Heart right ventricle (tissue), 2 donors: Measurements from ENCODE around the genes GPR63 and ASCC3.

DNA sequence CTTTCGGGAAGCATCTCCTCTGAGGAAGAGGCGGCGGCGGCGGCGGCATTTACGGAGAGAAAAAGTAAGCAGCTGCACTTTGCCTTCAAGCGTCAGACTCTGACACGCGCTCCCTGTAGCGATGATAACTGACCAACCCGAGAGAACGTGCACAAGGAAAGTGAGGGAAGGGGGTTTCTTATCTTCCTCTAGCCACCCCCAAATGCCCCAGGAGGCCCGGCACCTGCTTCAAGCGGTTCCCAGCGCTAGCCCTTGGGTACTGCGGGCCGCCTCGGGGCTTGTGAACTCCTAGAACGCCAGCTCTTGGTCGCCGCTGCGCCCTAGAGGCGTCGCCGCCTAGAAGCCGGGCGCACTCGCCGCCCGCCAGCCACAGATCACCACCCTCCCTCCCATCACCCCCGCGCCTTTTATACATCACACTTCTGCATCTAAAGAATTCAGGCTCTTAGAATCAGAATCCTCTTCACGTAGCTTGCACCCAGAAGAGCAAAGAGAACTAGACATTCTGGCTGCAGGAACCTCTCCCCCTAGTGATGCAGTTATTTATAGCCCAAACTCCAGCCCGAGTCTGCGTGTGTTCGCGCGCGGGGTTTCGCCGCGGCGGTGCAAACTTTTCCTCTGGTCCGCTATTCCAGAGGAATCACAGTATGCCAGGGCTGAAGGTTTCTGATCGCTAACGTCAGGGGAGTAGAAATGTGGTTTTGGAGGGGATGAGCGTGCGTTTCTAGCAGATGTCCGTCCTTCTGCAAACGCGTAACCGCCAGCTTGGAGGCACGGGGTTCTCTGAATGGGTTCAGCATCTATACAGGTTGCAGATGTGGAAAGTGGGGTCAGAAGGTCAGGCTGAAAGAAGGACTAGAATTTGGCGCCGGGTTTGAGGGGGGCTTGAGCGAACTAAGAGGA, 2.1 kb downstream of the EPHA7 start:
- PRO-cap, 2 experiments: peak in 1 of 2 experiments; most common minus-strand start position 519 of the sequence (in 1)

- PRO-cap, 2 experiments: no peak in any of the 2 experiments
These were observed 963.7 kb upstream of the MANEA start for GRCh38 chr6:94613545-94614031.

DNA sequence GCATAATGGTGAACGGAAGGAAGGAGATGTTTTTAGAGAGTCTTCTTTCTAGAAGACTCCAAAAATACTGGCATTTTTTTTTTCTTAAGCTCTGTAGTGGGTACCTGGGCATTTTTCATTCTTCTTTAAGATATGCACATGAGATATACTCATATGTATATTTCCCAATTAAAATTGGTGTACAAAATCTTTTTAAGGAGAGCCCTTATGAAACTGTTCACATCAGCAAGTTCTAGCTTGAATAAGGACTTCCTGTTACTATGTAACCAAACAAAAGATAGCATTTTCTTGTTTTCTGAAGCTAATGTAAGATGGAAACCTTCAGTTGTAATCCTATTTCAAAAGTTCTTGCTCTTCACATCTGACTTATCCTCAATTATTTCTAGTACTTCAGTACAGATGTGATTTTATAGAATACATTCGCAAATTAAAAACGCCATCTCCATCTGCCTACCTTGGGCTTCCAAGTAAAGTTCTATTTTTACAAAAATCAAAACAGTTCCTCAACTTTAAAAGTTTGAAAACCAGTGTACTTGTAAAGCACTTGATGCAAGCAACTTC, 616 bp upstream of the MANEA start:
- PRO-cap, 2 experiments: no peak in any of the 2 experiments

- PRO-cap, 2 experiments: no peak in any of the 2 experiments
These were observed 21.9 kb upstream of the UFL1 start for GRCh38 chr6:96499757-96500095.

DNA sequence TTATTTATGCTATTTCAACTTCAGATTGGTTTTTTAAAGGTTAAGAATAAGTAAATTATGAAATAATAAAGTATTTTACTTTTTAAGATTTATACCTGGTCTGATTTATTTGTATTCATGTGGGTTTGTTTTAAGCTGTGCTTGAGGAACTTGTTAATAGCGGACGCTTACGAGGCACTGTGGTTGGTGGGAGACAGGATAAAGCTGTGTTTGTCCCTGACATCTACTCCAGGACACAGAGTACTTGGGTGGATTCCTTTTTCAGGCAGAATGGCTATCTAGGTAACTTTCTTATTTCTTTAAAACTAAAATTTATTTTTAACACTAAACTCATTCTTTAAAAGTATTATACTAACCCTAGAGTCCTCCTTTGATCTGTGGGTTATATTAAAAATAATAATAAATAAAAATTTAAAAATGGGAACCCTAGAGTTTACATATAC, 14.5 kb downstream of the UFL1 start:
- PRO-cap, 2 experiments: no peak in any of the 2 experiments

DNA sequence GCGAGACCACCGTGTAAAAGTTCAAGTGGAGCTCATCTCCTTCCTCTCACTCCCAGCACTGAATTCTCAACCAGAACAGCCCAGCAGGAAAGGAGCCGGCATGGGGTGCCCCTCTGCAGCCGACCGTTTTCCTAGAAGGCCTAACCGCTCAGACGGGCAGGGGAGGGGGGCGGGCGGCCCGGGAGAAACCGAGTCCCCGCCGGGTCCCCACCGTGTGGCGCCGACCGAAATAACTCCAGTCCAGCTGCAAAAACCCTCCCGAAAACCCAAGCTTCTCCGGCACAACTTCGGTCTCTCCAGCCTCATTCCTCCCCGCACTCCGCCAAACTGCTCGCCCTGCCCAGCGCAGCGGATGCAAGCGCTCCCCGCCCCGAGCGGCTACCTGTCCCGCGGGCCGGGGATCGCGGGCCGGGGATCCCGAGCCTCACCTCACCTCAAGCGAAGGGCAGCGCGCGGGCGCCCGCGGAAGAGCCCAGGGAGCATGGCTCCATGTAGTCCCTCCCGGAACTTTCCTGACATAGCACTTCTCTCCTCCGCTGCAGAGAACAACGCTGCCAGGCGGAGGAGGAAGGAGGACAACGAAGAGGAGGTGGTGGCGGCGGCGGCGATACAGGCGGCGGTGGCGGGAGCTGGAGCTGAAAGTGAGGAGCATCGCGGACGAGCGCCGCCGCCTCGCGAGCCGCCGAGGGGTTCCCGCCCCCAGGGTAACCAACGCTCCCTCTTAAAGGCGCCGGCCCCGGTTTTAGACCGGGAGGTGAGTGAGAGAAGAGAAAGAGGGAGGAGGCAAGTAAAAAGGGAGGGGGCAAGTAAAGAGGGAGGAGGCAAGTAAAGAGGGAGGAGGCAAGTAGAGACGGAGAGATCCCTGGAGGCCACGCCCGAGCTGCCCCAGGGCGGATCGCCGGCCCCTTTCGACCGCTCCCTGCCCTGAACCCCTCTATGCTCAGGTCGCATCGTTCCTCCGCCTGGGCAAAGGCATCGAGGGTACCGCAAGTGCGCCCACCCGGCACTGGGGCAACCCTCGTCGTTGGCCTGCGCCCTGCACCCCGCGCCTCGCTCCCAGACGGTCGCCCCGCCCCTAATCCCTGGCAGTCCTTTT, at the start of gene GPR63:
GPR63 (minus strand) TSS at position 643 of the 1,096 bp plus-strand sequence.
- PRO-cap, 2 experiments: peak in 1 of 2 experiments; most common plus-strand start position 856 of the sequence (in 1); most common minus-strand start position 643 of the sequence (in 1)

DNA sequence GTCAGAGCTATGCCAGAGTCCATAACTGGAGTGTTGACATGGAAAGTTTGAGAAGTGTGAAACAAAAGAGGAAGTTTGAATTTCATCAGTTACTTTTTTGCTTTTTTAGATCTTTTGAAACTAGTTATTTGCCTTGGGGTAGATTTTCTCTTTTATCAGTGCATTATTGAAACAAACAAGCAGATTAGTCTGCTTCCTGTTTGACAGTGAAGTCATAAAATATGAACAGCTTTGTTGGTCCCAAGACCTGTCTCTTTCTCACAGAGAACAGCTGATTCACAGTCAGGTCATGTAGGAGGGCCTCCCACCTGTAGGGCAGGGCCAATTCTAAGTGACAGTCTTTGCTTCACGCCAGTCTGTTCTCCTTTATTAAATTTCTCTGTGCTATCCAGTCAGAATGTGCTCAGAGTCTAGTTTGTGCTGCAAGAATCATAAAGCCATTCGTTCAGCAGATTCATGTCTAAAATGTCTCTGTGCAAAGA, 125.2 kb downstream of the KLHL32 start:
- PRO-cap, 2 experiments: no peak in any of the 2 experiments

DNA sequence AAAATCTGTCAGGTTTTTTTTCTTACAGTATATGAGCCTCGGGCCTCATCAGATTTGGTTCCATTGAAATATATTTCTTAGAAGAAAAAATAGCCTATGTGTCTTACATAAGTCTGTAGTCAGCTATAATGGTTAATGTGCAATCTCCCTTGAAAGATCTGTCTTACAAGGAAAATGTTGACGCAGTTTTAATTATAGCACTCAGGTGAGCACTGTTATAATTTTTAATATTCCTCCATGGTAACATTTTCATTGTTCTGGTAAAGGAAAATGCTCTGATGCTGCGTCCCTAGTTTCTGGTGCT, 178.5 kb downstream of the MMS22L start:
- PRO-cap, 2 experiments: no peak in any of the 2 experiments

GRCh38 chr6:98111207-98111456, 723.2 kb upstream of the POU3F2 start:
- PRO-cap, 2 experiments: no peak in any of the 2 experiments

DNA sequence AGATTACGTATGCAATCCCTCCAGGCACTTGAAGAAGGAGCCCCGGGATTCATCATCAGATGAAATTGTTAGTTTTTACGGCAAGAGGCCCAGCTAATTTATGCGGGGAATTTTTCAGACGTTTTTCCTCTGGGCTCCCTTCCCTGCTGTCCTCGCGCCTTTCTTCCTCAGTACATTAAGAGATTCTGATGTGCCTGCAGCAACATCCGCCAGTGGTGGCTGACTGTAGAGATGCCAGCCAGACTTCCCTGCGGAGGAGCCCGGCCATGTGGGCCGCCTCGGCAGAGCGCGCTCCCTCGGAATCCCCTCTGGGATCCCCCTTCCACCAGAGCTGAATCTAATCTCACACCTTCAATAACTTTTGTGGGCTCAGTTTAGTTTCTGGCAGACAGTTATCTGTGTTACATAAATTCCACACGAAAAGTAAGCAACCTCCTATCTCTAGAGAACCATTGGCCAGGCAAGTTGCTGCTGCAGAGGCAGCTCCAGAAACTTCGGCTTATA, 46.3 kb upstream of the POU3F2 start:
- PRO-cap, 2 experiments: no peak in any of the 2 experiments

GRCh38 chr6:99400004-99400490, 6.1 kb upstream of the COQ3 start:
- PRO-cap, 2 experiments: no peak in any of the 2 experiments

GRCh38 chr6:99402459-99403235, 8.7 kb upstream of the COQ3 start:
- PRO-cap, 2 experiments: no peak in any of the 2 experiments

- PRO-cap, 2 experiments: no peak in any of the 2 experiments
These were observed 884 bp downstream of the MCHR2 start for GRCh38 chr6:99993212-99993466.

DNA sequence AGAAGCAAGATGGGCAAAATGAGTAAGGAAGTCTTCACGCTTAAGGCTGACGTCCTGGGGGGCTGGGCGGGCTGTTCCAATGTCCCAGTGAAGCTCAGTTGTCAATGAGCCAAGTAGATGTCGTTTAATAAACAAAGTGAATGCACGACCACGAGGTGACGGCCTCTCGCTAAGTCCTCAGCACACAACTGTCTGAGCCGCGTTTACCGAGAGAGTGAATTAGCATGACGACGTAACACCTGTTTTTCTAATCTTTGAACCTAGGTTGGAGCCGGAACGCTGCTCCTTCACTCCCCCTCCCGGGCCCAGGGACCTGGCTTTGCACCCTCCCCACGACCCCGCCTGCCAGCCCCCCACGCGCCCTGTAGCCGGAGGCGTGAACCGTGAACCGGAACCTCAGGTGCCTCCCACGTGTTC, 2.2 kb upstream of the SIM1 start:
- PRO-cap, 2 experiments: no peak in any of the 2 experiments

GRCh38 chr6:100492067-100492763, 27.5 kb upstream of the SIM1 start:
- PRO-cap, 2 experiments: no peak in any of the 2 experiments

DNA sequence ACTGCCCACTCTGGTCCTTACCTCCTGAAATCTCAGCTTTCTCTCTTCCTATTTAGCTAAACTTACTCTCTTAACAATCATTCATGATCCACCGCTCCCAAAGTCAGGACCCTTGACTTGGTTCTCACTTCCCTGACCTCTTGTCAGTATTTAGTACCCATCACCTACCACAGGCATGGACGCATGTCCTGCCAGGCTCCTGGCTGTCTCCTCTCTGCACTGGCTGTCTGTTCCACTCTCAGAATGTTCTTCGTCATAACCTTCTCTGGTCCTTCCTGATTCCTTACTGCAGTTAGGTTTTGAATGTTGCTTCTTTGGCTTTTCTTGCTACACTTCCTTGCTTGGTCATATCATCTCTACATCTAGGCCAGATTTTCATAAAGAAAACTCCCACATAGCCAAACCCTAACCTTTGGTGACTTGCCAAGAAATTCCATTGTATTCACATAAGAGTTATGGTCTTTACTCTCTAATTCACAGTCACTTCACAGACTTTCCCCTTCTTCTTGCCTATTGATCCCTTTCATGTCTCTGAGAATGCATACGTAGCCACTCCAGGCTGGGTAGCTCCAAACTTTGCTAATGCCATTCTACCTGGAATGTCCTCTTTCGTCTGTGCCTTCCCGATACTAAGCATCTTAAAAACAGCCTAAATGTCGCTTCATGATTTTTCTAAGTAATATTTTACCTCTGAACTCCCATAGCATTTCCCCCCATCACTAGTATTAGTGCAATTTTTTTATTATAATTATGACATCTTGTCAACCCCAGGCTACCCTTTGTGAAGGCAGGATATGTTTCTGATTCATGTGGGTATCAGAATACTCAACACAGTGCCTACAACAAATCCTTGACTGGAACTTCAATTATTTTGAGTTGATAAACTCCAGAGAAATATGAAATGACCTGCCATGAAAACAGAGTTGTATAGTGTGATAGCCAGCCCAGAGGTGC, 42.0 kb upstream of the SIM1 start:
- PRO-cap, 2 experiments: no peak in any of the 2 experiments

GRCh38 chr6:100847981-100848888, 32.9 kb downstream of the ASCC3 start:
- PRO-cap, 2 experiments: no peak in any of the 2 experiments

GRCh38 chr6:100851693-100852338, 29.3 kb downstream of the ASCC3 start:
- PRO-cap, 2 experiments: no peak in any of the 2 experiments

DNA sequence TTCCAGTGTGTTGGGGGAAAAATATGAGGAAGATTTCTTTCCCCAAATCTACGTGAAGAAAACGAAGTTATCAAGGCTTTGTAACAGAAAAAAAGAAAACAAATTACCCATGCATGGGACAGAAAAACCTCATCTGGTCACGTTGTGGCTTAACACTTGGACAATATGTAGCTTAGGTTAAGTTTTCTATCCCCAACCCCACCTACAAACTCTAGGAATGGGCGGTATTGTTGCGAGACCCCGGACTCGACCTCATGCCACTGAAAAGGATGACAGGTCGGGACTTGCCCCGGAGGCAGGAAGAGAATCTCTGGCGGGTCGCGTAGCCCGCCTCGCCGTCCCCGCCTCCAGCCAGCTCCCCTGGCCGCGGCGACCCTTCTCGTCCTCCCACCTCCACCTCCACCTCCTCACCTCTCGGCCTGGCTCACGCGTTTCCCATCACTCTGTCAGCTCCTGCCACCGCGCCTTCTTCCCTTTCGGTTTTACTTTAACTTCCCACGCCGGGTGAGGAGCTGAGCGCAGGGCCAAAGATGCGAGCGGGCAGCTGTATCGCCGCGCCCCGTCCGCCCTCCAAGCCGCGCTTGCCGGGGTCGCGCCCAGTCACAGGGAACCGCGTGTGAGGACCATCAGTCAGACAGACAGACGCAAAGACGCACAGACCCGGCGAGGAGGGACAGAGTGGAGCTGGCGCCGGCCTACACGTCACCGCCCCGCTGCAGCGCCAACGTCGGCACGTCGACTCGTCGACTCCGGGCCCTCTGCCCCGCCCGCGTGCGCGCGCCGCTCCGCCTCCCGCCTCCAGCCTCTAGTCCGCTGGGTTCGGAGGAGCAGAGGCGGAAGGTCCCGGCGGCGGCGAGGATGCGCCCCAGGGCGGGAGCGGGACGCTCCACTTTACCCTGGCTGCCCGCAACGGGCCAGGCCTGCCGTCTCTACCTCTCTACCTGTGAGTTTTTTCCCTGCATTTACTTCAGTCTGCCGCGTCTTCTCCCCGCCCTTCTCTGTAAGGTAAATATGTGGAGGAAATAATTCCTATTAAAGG, at the start of gene ASCC3:
ASCC3 (minus strand) TSS at position 680 of the 1,039 bp plus-strand sequence.
- PRO-cap, 2 experiments: peak in 2 of 2 experiments; most common plus-strand start position 830 of the sequence (in 2); most common minus-strand start position 259 of the sequence (in 1)

DNA sequence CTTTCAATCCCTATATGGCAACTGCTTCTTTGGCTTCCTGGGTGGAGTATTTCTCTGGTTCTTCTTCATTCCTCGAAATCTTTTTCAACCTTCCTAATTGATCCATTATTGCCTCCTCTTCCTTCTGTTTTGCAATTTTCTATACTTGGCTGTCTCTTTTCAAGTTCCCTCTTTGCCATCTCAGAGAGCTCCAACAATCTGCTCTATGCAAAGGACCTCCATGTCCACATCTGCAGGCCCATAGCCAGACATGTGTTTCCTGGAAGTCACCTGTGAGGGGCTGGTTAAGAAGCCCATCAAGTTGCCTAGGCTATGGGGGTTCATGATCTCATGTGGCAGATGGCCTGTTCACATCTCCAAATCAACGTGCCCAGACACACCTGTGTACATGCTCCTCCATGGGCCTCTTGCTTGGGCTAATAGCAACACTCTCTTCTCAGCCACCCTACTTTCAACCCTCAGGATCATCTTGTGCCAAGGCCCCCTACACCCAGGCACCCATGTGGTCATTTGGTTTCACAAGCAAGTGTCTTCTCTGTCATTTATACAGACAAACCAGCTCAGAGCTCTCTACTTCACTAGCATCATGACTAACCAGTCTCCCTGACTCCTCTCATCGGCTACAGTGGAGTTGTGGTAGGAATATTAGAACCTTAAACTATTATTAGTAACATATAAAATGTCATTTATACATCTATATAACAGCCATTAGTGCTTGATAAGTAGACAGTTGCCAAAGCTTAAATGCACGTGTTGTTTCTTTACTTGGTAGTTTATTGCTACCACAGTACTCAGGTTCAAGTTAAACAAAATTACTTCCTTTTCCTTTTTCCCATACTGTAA, 106.0 kb downstream of the PREP start:
- PRO-cap, 2 experiments: no peak in any of the 2 experiments